ENCODE measurements around a stretch of chr17.

DNA sequence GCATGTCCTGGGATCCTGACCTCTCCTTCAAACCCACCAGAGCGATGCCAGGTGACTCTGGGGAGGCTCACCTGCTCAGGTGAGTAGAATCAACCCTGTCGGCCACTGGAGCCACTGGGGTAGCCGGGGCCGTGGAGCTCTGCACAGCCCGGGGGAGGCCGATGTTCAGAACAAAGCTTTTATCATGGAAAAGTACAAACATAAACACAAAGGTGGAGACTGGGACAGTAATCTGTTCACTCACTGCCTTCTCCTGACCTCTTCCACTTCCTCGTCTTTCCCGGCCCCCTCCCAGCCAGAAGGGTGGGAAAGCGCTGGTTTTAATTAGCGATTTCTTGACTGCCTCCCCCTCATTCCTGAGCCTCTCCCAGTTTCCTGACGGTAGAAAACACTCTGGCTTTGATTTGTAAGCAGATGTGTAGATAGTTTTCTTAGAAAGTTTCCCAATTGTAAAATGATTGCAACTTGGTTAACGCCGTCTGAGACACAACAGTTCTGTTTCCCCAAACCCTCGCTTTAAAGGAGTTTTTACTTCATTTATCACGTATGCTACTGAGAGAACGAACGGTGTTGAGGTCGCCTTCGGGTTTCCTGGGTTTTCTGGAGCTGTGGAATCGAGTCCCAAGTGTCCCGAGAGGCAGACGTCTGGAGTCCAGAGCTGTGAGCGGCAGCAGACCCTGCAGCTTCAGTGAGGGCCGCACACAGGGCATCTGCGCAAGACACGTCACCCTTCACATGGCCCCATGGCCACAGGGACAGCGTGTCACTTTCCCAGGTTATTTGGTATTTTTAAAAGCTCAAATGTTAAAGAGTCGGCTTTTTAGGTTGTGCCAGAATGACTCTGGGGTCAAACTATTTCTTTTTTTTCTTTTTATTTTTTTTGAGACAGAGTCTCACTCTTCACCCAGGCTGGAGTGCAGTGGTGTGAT, 9.5 kb upstream of the TEX19 start:
- PRO-cap, 2 experiments, result no peak in any of the 2 experiments
- RAMPAGE, long total RNA, 5 experiments, result no peak in any of the 5 experiments

DNA sequence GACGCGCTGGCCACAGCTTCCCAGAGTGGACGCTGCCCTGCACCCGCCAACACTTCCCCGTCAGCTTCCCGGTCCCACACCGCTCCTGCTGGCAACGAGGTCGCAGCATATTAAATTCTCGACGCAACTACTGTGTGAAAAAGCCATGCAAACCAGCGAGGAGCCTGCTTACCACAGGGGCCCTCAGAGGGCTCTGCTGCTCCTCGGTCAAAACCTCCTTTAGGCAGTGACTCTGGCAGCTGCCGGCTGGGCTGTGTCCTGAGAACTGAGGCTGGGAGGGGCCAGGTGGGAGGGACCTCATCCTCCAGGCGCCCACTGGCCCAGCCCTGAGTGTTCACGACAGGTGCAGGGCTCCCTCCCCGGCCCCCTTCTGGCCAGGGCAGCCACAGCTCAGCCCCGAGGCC, 2.1 kb upstream of the TEX19 start:
- PRO-cap, 2 experiments, result peak in 2 of 2 experiments; most common plus-strand start position 329 of the sequence (in 1); most common minus-strand start position 267 of the sequence (in 2)
- RAMPAGE, long total RNA, 5 experiments, result start-site peak on the minus strand in 1 of 5 experiments, centred at position 257 of the sequence, 7 reads per replicate

GRCh38 chr17:82368013-82368295, 3.6 kb upstream of the UTS2R start:
- PRO-cap, 2 experiments, result no peak in any of the 2 experiments
- RAMPAGE, long total RNA, 5 experiments, result no peak in any of the 5 experiments

- PRO-cap, 2 experiments, result no peak in any of the 2 experiments
- RAMPAGE, long total RNA, 5 experiments, result no peak in any of the 5 experiments
Observed at GRCh38 chr17:82443396-82443848, 7.1 kb downstream of the CYBC1 start.

GRCh38 chr17:82446487-82447032, 4.0 kb downstream of the CYBC1 start:
- PRO-cap, 2 experiments, result no peak in any of the 2 experiments
- RAMPAGE, long total RNA, 5 experiments, result no peak in any of the 5 experiments

DNA sequence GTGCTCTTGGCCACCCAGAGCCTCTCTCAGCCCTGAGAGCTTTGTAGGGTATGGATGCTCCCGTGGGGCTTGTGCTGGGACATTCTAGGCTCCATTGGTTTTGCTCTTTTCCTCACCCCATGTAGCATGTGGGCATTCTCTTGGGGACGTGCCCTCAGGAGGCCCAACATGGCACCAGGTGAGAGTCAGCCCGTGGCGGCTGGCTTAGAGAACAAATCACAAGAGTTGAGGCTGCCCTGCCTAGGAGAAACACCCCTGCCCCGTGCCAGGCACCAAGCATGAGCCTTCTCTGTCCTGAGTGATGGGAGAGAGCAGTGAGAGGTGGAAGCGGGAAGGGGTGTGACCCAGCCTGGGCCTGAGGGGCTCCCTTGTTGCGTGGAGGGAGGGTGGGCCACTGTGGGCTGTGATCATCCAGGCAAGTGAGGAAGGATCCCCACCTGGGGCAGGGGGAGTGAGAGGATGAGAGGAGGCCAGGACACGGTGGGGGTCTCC, 27.2 kb downstream of the NARF start:
- PRO-cap, 2 experiments, result no peak in any of the 2 experiments
- RAMPAGE, long total RNA, 5 experiments, result no peak in any of the 5 experiments

DNA sequence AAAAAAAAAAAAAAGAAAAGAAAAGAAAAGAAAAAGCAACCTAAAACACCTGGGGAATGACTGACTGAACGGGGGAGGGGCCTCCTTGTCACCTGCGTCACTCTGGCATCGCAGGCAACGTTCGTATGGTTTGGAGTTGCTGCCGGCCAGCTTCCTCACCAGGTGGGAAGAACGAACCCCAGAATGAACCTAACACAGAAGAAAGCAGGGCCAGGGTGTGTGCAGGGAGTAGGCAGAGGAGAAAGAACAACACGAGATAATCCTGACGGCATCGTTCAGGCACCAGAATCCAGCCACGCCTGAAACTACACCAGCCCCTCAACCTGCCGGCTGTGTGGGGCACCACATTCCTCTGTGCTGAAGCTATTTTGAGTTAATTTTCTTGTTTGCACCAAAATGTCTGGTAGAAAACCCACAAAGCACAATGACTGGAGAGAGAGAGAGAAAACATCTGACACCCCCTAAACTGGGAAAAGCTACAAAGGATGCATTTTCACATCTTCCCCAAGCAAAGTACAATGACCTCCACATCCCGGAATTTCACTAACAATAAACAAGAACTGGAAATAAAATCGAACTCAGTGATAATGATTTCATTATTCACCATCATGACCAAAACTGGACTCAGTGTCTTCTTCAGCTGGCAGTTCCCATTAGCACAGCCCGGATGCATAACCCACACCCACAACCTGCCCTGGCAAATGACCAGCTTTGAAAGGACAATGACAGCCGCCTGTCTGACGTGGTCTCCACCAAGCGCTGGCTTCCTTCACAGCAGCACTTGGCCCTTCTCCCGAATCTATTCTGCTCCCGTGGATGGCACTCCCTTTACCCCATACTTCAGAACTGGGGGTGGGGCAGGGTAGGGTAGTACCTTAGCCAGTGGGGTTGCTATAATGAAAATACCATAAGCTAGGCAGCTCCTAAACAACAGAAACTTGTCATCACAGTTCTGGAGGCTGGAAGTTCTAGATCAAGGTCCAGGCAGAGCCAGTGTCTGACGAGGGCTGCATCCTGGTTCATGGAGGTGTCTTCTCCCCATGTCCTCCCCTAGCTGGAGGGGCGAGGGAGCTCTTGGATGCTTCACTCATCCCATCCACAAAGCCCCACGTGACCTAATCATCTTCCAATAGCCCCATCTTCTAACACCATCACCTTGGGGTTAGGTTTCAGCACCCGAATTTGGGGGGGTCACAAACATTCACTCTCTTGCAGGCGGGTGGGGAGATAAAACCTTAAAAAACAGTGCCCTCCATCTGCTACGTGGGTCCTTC, 23.4 kb downstream of the RAB40B start:
- PRO-cap, 2 experiments, result no peak in any of the 2 experiments
- RAMPAGE, long total RNA, 5 experiments, result no peak in any of the 5 experiments

DNA sequence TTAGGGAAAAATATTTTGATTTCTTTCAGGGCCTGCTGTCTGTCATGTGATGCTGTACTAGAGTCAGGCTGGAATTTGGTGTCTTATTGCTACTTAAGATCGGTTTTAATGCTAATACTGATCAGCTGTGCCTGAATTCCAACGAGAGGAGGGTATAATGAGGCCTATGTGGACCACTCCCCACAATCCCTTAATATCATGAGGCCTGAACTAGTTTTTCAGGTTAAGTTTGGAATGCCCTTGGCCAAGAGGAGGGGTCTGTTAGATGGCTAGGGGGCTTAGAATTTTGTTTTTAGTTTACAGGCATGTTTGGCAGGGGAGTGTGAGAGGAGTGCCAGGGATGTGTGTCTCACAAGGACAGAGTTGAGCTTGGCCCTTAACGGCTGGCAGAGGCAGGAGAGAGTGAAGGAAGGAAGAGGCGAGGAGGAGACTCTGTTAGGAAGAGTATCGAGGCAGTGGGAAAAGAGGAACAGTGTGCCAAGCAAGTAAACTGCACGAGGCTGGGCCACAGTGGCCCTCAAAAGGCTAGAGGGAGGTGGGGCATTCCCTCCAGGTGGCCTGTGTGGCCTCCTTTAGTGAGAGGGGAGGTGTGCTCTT, 3.7 kb downstream of the TBCD start:
- PRO-cap, 2 experiments, result no peak in any of the 2 experiments
- RAMPAGE, long total RNA, 5 experiments, result no peak in any of the 5 experiments

DNA sequence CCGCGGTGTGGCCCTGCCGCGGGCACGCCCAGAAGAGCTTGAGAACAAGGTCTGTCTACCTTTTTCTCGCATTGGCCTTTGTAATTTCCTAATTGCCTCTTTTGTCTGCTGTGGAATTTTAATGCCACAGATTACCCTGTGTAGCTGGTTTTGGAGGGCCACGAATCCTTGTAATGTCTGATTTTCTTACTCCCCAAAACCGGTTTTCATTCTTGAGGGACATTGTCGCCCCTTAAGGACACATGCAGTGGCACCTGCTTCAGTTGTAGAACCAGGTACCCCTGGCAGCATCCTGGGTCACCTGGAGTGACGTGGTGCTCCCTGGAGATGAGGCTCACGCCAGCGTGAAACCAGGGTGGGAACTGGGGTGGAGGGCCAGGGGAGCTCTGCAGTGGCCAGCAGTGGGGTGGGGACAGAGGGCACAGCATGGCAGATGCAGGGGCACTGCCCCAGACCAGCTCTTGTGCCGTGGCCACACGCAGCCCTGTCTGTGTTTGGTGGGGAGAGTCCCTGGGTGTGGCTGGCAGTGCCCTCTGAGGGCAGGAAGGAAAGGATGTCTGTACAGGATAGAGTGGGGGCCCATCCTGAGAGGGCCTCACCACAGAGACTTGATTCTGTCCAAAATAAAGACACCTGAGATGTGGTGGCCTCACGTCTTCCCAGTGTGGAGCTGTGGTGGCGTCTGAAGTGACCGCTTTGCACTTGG, 24.6 kb downstream of the ZNF750 start:
- PRO-cap, 2 experiments, result no peak in any of the 2 experiments
- RAMPAGE, long total RNA, 5 experiments, result no peak in any of the 5 experiments

GRCh38 chr17:82822098-82822685, 17.6 kb downstream of the ZNF750 start:
- PRO-cap, 2 experiments, result no peak in any of the 2 experiments
- RAMPAGE, long total RNA, 5 experiments, result no peak in any of the 5 experiments

DNA sequence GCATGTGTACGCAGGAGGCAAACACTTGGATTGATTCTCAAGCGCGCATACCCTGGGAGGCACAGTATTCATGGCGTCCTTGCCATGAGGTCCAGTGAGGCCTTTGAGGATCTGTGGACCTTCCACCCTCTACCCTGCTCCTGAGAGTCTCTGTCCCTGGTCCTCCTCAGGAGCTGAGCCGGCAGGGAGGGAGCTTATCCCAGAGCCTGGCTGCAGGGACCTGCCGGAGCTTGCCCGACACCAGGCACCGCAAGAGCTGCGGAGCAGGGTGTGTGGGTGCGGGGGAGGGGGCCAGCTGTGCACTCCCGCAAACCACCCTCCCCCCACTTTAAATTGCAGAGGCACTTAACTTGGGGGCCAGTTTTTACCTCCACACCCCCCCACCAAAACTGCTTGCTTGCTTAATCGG, 563 bp upstream of the ZNF750 start:
- PRO-cap, 2 experiments, result no peak in any of the 2 experiments
- RAMPAGE, long total RNA, 5 experiments, result no peak in any of the 5 experiments

GRCh38 chr17:82874239-82875090, 34.6 kb upstream of the ZNF750 start:
- PRO-cap, 2 experiments, result peak in 1 of 2 experiments; most common plus-strand start chr17:82874698 (in 1)
- RAMPAGE, long total RNA, 5 experiments, result no peak in any of the 5 experiments

DNA sequence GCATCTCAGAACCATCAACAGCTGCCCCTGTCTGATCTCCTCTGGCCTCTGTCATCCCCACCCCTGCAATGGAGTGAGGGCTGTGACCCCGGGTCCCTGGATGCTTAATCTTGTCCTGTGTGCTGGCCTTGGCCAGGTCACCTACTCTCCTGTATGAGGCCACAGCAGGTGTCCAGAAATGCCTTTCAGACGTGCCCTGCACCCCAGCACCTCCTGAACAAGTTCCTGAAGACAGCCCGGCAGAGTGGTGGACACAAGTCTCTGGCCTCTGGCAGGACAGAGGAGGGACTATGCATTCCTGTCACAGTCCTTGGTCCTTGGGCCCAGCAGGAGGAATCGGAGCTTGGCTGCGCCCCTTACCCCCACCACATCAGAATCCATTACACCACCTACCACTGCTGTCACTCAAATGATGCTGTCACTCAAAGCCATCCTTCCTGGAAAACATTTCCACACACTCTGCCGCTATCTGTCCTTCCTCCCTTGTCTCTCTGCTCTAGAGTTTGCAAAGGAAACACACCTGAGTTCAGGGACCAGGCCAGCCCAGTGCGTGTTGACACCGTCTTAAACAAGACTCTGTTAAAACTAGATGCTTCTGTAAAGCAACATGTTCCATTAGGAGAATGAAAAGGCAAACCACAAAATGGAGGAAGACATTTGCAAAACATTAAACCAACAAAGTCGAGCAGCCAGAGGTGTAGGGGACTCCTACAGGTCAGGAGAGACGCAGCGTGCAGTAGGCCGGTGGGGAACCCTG, 104.0 kb downstream of the B3GNTL1 start:
- PRO-cap, 2 experiments, result no peak in any of the 2 experiments
- RAMPAGE, long total RNA, 5 experiments, result no peak in any of the 5 experiments

- PRO-cap, 2 experiments, result peak in 1 of 2 experiments; most common minus-strand start chr17:83010760 (in 1)
- RAMPAGE, long total RNA, 5 experiments, result no peak in any of the 5 experiments
Observed at GRCh38 chr17:83010660-83011035, 40.9 kb downstream of the B3GNTL1 start.

DNA sequence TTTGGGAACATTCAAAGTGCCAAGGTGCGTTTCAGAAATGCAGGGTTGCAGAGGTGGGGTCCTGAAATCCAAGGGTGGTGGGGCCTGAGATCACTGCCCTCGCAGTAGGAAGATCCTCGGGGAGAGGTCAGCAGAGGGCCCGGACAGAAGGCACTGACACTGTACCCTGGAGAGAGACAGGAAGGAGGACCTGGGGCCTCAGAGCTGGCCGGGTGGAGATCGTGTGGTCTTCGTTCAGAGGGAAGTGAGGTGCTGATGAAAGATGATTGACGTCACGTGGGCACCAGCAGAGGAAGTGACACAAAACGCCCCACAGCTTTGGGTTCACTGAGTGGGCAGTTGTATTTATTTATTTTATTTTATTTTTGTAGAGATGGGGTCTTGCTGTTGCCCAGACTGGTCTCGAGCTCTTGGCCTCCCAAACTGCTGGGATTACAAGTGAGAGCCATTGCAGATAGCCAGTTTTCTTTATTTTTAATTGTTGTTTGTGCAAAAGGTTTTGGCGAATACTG, 2.5 kb upstream of the B3GNTL1 start:
- PRO-cap, 2 experiments, result no peak in any of the 2 experiments
- RAMPAGE, long total RNA, 5 experiments, result no peak in any of the 5 experiments

DNA sequence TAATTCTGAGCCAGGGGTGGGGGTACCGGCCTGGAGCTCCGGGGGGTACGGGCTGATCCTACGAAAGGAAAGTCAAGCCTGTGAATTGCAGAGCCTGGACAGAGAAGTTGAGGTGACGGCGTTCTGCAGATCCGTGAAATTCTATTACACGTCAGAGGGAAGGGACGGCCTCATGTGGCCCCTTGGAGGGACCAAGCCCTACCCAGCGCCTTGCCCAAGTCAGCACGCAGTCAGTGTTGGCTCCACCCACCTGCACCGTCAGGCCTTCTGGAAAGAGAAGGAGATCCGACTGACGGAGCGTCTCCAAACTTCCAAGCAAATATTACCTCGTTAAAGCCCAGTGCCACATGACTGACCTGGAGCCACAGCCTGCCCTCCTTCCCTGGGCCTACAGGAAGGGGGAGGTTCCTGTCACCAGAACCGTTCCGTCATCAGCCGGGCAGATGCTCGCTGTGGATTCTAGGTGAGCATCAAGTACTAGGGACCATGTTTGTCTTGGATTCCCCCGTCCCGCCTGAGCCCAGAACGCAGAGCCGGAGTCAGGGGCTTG, 5.0 kb upstream of the B3GNTL1 start:
- PRO-cap, 2 experiments, result no peak in any of the 2 experiments
- RAMPAGE, long total RNA, 5 experiments, result no peak in any of the 5 experiments

- PRO-cap, 2 experiments, result no peak in any of the 2 experiments
- RAMPAGE, long total RNA, 5 experiments, result no peak in any of the 5 experiments
Observed at GRCh38 chr17:83086492-83087432, 7.4 kb downstream of the METRNL start.

DNA sequence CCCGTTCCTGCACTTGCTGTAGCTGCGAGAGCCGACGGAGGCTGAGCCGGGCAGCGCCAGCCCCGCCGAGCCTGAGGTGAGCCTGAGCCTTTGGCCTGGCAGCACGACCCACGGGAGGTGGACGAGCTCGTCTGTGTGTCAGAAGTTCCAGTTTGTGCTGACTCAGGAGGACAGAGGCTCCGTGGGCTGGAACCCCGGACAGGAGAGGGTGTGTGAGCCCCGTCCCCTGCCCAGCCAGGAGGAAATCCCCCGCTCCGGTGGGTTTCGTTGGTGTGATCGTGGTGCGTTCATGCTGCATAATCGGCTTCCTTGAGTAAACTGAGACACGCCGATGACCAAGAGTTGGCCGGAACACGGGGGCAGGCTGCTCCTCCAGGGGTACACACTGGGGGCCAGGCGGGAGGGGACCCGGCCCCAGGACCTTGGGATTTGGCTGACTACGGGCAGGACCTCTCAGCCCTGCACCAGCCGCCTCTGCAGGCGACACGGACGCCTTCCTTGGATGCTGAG, 8.4 kb downstream of the METRNL start:
- PRO-cap, 2 experiments, result no peak in any of the 2 experiments
- RAMPAGE, long total RNA, 5 experiments, result no peak in any of the 5 experiments

DNA sequence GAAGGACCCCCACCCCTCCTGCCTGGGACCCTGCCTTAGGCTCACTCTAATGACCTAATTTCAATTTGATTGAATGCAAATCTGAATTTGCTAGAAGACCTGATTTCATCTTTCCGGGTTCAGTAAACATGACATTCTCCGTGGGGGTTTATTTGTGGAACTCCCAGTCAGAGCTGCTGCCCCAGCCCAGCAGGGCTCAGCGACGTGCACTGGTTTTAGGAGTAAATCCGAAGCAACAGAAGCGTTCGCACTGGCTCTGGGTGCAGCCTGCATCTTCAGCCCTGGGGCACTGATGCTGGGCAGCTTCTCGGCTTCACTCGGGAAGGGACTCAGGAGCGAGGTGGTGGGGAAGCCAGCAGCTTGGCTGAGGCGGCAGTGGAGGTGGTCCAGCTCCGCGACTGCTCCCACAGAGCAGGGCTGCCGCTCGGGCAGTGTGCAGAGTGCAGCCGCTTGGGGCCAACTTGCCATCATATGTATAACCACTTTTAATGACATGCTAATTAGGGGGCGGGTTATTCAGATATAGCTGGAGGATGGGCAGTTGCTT, 26.5 kb downstream of the METRNL start:
- PRO-cap, 2 experiments, result no peak in any of the 2 experiments
- RAMPAGE, long total RNA, 5 experiments, result no peak in any of the 5 experiments

- PRO-cap, 2 experiments, result peak in 1 of 2 experiments; most common minus-strand start chr17:83151370 (in 1)
- RAMPAGE, long total RNA, 5 experiments, result no peak in any of the 5 experiments
Observed at GRCh38 chr17:83151181-83152054, 72.0 kb downstream of the METRNL start.

Data from thyroid gland (tissue), 7 donors.